HT-29 (cell line): ENCODE results near the genes SLC25A5, SOWAHD, RPL39, UPF3B, RHOXF2B and CT47A1.

GRCh38 chrX:119441170-119441610, 27.1 kb upstream of the SLC25A5 start:
- RAMPAGE, long total RNA: no peak

GRCh38 chrX:119468017-119468948, at the start of gene SLC25A5:
Gene SLC25A5, plus strand, starts transcription at chrX:119468444.
- RAMPAGE, long total RNA: start-site peak on the plus strand at chrX:119468442-119468506, 455 and 1,037 reads in 2 replicates

GRCh38 chrX:119502532-119503560, 34.6 kb downstream of the SLC25A5 start:
- RAMPAGE, long total RNA: no peak

DNA sequence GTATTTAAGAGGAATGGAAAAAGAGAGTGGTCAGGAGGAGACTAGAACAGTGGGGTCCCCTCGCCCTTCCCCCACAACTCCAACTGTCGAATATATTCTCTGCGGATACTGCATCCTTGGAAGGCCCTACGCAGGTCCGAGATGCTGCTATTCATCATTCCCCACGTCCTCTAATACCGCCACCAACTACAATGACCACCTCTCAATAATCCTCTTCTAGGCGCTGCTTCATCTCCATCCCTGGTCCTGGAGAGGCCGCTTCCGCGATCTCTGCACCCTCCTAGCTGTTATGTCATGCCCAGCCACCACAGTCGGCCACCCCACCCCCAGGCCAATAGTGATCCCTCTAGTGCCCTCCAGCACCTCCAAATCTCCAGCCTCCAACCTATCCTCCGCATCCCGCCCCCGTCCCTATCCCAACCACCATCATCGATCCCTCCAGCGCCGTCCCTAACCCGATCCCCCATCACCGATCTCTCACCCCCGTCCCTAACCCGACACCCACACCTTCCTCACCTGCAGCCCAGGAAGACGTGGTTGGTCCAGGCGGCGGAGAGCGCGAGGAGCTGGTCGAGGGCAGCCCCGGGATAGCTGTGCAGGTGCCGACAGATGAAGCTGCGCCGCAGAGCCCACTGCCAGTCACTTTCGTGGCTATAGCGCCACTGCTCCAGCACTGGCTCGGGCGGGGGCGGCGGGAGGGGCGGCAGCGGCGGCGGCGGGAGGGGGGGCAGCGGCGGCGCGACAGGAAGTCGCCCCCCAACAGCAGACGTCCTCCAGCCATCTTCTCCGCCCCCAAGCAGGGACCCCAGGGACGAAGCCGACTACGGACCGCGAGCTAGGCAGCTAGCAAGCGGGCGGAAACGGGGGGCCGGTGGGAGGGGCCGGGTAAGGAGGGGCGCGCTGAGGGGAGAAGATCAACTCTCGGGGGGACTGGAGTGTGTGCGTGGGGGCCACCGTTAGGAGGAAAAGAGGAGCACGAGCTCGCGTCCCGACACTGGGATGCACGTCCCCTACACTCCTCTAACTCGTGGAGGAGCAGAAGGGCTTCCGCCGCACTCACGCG, 31.2 kb downstream of the UBE2A start:
- RAMPAGE, long total RNA: no peak

DNA sequence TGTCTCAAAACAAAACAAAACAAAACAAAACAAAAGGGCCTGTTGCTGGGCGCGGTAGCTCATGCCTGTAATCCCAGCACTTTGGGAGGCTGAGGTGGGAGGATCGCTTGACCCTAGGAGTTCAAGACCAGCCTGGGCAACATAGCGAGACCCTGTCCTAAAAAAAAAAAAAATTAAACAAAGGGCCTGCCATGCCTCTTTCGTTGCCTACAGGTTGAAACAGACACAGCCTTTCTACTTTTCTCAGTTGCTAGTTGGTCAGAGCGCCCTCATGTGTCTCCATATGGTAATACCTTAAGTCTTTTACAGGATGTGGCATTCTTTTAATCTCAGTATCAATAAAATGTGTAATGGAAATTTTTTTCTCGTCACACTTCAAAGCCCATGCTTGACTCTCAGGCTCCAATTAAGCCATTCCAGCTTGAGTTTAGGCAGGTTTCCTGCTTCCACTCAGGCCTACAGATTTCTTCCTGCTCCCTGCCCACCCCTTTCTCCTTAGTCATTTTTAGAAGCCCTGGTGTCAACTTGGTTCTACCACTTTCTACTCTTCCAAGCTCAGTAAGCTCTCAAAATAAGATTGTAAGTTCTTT, 4.7 kb upstream of the SOWAHD start:
- RAMPAGE, long total RNA: no peak

- RAMPAGE, long total RNA: no peak
Measured at GRCh38 chrX:119755863-119756229, 2.5 kb upstream of the SOWAHD start.

DNA sequence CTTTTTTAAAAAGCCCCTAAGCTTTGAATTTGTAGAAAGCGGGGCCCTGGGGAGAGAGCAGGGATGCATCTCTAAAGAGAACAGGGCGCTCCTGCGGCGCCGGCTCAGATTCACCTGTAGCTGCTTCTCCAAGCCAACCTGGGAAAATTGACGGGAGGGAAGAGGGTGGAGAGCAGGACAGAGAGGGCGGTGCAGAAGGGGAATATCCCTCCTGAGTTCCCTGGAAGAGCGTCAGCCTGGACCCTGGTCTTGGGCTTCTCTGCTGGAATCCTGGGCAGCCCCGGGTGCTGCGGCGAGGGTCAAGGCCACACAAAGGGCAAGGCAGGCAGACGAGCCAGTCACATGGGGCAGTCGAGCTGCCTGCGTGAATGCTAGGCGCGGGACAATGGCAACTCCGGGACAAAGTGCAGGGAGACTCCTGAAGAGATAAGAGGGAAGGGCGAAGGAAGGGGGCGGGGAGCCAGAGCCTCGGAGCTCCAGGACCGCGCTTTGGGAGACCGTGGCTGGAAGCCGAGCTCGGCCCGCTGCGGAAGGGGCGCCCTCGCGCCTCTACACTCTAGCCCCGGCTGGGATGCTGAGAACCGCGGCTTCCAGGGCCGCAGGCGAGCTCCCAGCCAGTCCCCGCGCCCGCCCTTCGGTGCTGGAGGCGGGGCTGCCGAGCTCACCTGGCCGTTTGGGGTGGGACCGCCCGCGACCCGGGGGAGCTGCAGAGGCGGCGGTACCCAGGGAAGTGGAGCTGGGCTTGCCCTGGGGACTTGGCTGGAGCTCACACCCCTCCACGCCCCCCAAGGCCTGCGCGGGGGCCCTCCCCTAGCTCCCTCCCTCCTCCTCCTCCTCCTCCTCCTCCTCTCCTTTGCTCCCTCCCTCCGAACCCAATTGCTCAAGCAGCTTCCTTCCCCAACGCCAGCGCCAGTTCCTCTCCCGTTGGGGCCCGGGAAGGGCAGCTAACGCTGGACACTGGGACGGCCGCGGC, at the start of gene SOWAHD:
Gene SOWAHD (plus strand): TSS at position 909 of the 973 bp plus-strand sequence.
- RAMPAGE, long total RNA: no peak

GRCh38 chrX:119791560-119792353, at the start of gene RPL39:
Gene RPL39, minus strand, starts transcription at chrX:119791630.
- RAMPAGE, long total RNA: no peak

DNA sequence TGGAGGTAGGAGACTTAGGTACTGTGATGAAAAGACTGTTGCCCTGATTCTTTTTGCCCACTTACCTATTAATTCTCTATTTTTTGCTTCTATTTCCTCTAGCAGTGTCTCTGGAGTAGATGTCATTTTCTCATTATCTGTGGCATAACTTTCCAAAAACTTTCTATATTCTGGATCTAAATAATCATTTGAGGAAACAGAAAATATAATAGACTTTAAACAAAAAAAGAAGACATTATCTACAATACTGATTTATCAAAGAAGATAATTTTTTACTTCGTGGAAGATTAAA, 9.7 kb downstream of the UPF3B start:
- RAMPAGE, long total RNA: no peak

DNA sequence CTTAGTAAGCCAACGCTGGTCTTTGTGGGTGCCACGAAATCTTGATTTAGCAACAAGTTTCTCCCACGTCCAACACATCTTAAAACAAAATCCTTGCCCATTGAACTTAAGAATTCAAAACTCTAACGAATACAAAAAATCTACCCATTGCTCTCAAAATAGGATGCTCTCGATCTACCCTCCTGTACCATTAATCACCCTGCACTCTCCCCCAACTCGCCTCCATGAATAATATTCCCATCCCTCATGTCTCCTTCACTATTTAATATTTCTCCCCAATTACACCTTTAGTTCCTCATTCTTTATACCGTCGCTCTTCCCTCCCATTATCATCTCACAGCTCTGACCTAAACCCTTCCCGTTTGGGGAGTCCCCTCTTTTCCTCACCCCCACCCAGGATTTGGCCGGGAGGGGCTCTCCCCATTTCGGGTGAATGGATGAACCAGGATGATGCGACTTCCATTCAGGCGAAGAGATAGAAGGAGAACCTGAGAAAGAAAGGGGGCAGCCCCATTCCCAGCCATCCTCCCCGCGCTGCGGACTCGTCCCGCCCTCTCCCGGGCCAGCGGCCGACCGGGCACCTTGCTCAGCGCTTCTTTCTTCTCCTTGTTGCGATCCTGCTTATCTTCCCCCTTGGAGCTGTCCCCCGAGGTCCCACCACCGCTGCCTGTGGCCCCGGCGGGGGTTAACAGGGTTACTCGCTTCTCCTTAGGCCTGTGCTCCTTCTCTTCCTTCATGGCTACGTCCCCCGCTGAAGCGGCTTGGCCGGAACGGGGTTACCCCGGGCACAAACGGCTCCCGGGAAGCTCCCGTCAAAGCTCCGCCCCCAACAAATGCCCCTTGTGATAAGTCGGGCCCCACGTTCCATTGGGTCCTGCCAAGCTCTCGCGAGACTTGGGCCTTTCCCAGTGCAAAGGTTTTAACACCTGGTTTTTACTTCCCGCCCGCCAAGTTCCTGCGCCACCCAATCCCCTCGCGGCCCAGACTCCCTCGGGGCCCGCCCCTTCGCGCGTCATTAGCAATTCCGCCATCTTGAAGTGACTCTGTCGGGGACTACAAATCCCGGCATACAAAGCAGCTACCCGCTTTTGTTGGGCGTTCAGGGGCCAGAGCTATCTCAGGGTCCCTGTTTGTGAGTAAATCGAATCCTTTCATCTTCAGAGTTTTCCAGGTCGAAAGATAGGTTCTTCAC, at the start of gene UPF3B:
Gene UPF3B (minus strand): TSS at position 772 of the 1,192 bp plus-strand sequence.
- RAMPAGE, long total RNA: start-site peak on the minus strand centred at position 774 of the sequence, 42 bp wide, 63 and 103 reads in 2 replicates

DNA sequence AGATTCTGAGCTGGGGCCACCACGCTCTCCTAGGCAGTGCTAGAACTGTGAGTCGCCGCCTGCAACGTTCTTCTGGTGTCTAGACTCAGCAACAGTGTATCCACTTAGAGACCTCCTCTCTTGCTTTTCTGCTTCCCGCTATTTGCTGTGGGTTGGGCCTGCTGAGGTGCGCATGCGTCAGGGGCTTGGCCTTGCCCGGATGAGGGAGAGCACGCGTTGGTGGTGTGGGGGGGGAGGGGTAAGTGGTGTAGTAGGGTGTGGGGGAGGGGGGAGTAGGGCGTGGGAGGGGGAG, at the start of gene RHOXF2B:
Gene RHOXF2B (minus strand): TSS at position 102 of the 292 bp plus-strand sequence.
- RAMPAGE, long total RNA: no peak

DNA sequence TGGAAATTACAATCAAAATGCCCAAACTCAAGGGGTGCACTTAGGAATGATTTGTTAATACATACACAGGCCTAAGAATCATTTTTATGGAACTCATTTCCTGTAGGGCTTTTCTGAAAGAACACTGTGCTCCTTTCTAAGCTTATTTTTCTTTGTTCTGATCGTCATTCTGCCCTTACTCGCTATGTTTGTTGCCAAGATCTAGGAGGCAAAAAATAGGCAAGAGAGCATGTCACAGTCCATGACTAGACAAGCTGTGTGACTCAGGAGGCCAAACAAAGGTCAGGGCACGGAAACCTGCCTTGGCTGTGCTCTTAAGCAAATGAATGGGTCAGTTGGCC, 42.5 kb upstream of the C1GALT1C1 start:
- RAMPAGE, long total RNA: no peak

DNA sequence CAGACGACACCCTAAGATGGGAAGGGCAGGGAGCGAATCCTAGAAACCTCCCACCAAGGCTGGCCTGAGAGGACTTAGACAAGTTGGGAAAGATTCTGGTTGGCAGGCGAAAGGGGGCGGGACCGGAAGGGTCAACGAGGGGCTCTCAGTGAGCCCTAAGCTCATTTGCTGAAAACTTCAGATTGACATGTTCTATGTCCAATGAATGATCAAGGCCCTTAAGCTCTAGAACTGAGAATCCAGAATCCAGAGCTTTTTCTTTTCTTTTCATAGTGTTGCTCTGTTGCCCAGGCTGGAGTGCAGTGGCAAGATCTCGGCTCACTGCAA, at the start of gene CT47A1:
Gene CT47A1 (minus strand): TSS at position 76 of the 327 bp plus-strand sequence.
- RAMPAGE, long total RNA: no peak

- RAMPAGE, long total RNA: no peak
Measured at GRCh38 chrX:123619176-123619740, 113.6 kb downstream of the THOC2 start.

DNA sequence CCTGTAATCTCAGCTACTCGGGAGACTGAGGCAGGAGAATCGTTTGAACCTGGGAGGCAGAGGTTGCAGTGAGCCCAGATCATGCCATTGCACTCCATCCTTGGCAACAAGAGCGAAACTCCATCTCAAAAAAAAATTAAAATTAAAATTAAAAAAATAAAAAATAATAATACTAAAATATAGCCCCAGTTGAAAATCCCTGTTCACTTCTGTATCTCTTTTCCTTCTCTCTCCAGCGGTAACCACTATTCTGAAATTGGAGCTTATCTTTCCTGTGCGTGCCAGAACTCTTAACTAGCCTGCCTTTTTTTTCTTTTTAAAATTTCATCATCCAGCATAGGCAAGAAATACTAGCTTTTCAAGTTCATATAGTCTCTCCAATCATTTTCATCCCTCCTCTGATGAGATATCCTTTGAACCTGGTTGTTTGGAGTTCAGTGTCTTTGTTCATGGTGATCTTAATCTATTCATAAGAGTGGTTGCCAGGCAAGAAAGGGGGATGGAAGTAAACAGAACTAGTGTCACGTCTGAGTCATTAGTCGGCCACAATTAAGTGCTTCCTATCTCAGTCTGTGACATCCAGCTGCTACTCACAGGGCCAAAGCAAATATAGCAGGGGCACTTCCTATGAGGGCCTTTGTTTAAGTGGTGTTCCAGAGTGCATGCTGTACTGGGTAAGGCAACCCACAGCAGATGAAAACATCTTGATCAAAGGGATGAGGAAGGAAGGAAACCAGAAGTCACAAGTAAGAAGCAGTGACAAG, 56.5 kb upstream of the XIAP start:
- RAMPAGE, long total RNA: no peak

- RAMPAGE, long total RNA: no peak
Measured at GRCh38 chrX:123860547-123860825, 633 bp downstream of the XIAP start.

- RAMPAGE, long total RNA: no peak
Measured at GRCh38 chrX:123968268-123968552, 6.7 kb downstream of the STAG2 start.

DNA sequence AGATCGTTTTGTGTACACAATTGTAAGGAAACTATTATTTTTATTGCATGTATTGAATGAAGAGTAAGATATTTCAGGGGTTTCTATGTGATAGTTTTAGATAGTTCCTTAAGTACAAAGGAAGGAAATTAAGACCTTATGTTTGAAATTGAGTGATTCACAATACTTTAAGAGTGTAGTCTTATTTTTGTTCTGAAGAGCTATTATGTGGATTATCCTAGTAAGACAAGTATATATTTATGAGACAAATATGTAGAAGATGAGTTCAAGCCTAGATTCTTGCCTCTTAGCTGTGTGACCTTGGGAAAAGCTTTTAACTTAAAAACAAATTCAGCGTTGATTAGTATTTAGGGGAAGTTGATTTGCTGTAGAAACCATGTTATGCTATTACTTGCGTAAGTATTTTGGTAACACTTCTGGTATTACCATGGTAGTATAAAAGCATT, 33.0 kb downstream of the STAG2 start:
- RAMPAGE, long total RNA: no peak

DNA sequence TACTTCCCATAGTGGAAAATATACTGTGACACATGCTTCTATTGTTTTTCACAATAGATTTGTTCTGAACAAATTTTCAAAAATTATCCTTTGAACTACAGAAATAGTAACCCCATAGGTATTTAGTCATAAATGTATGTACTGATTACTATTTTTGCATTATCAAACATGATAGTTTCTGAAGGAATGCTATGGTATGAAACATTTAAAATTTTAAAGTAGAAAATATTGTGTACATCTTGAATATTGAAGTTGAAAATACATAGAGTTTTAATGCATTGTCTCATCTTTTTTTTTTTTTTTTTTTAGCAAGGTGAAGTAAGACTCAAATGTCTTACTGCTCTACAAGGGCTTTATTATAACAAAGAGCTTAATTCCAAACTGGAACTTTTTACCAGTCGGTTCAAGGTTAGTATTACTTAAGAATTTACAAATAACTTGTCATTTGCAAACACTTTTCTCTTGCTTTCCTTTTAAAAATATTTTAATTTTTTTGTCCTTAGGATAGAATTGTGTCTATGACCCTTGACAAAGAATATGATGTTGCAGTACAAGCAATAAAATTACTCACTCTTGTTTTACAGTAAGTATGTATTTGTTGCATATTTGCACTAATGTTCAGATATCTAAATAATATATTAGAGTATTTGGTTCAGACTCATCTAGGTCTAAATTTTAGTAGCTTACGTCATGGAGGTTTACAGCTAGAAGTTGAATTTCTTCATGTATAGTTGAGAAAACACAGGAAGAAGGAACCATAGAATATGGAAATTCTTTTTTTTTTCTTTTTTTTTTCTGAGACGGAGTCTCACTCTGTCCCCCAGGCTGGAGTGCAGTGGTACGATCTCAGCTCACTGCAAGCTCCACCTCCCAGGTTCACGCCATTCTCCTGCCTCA, 89.6 kb downstream of the STAG2 start:
- RAMPAGE, long total RNA: no peak

- RAMPAGE, long total RNA: no peak
Measured at GRCh38 chrX:124086313-124087144, 125.0 kb downstream of the STAG2 start.